Measurements from ENCODE around the gene TLN2.

DNA sequence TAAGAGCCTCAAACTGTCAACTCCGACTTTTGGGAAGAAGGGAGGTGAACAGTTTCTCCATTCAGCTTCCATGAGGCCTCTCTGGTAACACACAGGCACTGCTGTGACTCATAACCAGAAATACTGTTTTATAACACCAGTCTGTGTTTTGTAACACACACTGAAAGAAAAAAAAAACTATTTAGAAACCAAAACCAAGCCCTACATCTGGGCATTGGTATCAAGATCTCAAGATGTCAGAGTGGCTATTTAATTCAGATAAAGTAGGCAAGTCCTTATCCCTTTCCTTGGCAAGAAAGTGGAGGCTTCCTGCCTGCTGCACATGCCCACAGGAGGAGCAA, 181.6 kb upstream of the ICE2 start:
- RRBS: no CpG with 5 or more reads among the region's 1 CpG

DNA sequence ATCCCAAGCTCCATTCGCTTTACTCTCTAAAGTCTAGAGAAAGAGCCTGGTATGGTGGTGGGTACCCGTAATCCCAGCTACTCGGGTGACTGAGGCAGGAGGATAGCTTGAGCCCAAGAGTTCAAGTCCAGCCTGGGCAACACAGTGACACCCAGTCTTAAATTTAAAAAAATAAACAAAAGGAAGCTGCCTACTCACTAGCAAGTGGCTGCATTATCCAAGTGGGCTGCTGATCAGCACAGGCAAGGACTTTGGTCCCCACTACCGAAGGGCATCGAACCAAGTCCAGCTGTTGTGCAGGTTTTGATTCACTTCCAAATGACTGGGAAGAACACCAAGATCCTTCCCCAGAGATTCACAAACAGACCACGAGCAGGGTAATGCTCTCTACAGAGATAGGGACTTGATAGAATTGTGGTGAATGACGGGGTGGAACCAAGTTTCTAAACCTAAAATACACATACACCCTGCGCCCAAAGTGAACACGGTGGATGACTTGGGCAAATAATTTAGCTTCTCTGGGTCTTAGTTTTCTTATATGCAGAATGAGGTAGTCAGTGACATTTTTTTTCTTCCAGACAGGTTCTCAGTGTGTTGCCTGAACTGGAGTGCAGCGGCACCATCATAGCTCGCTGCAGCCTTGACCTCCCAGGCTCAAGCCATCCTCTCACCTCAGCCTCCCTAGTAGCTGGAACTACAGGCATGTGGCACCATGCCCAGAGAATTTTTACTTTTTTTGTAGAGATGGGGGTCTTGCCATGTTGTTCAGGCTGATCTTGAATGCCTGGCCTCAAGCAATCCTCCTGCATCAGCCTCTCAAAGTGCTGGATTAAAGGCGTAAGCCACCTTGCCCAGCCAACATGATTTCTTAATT, 203.7 kb upstream of the ICE2 start:
- RRBS: no CpG with 5 or more reads among the region's 12 CpGs

DNA sequence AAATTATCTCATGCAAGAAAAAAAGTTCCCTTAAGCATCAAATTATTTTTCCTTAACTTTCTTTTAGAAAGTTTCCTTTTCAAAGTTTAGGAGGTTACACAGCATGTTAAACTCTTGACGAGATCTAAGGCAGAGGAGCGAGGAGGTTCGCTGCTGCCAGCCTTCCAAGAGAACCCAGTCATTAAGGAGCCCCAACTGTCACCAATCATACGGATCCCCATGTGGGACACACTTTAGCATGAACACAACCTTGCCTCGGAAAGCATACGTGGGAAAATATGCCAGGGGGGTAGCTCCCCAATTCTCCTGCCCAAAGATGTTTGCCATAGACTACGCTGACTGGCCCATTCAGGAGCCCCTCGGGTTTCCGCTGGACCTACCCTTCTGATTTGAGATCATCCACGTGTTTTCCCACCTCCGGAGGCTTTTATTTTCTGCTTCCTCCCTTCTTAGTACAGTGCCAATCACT, 284.5 kb upstream of the ICE2 start:
- RRBS: no CpG with 5 or more reads among the region's 11 CpGs

DNA sequence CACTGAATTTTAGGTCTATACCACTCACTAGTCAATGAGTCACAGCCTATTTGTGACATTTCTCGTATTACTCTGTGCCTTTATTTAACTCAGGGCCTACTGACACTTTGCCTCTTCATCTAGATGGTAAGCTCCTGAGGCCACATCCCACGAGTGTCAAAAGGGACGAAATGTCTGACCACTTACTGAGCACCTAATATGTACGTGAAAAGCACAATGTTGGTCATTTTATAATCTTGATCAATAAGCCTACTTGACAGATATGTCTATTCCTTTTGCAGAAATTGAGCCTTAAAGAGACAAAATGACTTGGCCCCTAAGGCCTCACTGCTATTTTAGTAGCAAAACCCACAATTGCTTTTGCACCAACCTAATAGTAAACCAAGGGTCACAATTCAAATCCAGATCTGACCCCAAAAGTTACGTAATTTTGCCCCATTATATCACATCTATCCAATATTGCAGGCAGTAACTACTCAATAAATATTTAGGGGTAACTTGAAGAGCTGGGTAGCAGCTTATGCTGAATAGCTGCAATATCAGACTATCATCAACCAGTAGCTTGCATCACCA, 33.3 kb downstream of the RORA start:
- RRBS: no CpG with 5 or more reads among the region's 5 CpGs

GRCh38 chr15:61226394-61226895, 2.7 kb downstream of the RORA start:
- RRBS: no CpG with 5 or more reads among the region's 3 CpGs

- RRBS: no CpG with 5 or more reads among the region's 1 CpG
Measured at GRCh38 chr15:61519298-61519595, 290.1 kb upstream of the RORA start.

- RRBS: no CpG with 5 or more reads among the region's 4 CpGs
Measured at GRCh38 chr15:61558085-61558555, 329.0 kb upstream of the RORA start.

GRCh38 chr15:62075831-62076398, 9.1 kb downstream of the C2CD4A start:
- RRBS: no CpG with 5 or more reads among the region's 4 CpGs

GRCh38 chr15:62087286-62088263, 20.8 kb downstream of the C2CD4A start:
- RRBS: no CpG with 5 or more reads among the region's 5 CpGs

DNA sequence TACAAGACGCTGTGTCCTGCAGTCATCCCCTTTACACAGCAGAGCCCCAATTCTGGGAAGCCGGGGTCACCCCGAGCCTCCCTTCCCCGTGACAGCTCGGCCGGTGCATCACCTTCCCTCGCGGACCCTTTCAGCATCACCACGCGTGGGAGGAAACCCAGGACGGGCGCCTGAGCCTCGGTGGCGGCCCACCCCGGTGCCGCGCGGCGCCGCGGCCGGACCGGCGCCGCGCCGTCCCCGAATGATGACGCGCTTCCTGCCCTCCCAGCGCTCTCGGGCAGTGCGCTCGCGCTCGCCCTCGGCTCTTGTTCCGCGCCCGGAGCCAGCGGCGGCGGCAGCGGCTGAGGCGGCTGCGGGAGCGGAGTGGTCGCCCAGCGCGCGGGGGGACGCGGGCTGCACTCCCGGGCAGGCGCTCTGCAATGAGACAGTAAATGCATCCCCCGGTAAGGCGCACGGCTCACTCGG, at the start of gene TLN2:
Gene TLN2 (plus strand): TSS at position 308 of the 465 bp plus-strand sequence.
- RRBS: 1% methylated on average over 37 of the region's 59 CpGs

GRCh38 chr15:62464890-62465605, 74.7 kb downstream of the TLN2 start:
- RRBS: no CpG with 5 or more reads among the region's 16 CpGs

- RRBS: no CpG with 5 or more reads among the region's 1 CpG
Measured at GRCh38 chr15:62651840-62652202, 261.5 kb downstream of the TLN2 start.

DNA sequence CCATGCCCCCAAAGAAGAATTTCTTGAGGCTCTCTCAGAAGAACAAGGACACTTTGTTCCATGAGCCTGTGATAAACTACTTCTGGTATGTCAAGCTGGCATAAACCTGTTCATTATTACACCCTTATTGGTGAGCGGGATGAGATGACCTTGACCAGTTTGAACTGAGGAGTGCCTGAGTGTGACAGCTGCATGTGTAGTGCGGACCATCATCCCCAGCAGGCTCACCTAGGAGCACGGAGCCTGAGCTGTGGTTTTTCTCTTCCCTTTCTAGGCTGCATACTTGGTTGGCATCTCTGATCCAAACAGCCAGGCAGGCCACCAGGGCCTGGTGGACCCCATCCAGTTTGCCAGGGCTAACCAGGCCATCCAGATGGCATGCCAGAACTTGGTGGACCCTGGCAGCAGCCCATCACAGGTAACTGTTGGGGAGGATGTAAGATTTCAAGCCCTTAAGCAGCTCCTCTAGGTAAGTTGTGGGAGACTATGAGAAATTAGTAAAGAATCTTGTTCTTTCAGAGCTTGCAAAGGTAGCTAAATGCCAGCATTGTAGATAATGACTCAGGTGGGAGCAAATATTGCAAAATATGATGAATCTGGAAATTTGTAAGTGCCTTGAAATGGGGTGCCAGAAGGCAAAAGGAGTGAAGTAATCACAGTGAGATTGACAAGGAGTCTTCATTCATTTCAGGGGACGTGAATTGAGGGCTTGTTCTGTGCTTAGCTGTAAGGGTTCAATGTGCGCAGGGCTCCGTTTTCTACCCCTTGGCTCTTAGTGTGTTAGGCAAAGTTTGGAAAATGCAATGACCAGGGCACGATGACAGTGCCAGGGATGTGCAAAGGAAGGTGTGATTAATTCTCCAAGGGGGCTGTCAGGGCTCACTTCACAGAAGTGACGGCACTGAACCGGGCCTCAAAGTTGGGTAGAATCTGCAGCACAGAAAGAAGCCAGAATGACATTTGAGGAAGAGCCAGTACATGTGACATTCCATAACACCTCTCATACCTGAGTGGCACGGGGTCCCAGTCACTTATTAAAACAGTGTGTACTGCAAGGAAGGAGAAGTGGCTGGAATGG, 288.7 kb upstream of the TPM1 start:
- RRBS: no CpG with 5 or more reads among the region's 10 CpGs

- RRBS: no CpG with 5 or more reads among the region's 19 CpGs
Measured at GRCh38 chr15:62874845-62875718, 167.5 kb upstream of the TPM1 start.

DNA sequence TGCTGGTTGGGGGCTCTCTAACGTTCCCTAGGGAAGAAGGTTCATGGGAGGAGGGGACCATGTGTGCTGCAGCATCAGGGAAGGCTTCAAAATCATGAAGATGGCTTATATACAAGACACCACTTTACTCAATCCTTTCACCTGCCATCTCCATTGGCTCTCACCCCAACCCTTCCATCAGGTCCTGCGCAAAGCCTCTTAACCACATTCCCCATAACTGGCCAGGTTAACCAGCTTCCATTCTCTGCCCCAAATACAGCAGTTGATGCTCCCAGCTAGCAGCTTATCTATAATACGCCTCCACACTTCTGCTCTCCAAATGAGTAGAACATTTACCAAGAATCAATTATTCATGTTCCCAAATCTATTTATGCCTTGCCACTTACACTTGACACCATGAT, 103.8 kb upstream of the TPM1 start:
- RRBS: no CpG with 5 or more reads among the region's 3 CpGs

DNA sequence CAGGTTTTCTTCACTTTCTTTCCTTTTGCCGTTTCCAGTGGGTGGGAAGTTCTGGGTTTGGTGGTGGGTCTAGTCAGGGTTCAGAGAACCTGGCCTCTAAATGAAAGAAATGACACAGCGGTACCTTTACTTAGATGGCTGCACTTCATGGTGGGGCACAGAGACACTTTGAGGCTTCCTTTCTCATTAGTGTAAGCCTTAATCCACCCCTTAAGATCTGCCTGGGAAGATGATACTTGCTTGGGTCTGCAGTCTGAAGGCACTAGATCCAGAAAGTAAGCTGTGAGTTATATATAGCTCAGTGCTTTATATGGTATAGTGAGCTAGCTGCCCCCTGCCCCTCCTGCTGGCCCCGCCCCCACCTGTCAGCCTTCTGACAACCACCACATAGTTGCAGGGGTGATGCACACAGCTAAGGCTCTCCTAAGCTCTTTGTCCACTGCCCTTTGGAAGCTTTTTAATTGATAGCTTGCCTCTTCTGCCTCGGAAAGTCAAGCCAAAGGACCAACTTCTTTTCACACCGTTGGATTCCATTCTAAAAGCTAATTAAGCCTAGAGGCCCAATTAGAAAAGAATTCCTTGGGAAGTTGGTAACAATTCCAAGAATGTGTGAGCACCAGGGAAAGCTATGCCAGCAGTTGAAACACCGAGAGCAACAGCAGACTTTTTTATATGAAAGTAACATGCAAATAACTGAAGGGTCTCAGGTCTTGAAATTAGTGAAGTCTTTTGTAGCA, 2.1 kb downstream of the TPM1 start:
- RRBS: no CpG with 5 or more reads among the region's 6 CpGs

DNA sequence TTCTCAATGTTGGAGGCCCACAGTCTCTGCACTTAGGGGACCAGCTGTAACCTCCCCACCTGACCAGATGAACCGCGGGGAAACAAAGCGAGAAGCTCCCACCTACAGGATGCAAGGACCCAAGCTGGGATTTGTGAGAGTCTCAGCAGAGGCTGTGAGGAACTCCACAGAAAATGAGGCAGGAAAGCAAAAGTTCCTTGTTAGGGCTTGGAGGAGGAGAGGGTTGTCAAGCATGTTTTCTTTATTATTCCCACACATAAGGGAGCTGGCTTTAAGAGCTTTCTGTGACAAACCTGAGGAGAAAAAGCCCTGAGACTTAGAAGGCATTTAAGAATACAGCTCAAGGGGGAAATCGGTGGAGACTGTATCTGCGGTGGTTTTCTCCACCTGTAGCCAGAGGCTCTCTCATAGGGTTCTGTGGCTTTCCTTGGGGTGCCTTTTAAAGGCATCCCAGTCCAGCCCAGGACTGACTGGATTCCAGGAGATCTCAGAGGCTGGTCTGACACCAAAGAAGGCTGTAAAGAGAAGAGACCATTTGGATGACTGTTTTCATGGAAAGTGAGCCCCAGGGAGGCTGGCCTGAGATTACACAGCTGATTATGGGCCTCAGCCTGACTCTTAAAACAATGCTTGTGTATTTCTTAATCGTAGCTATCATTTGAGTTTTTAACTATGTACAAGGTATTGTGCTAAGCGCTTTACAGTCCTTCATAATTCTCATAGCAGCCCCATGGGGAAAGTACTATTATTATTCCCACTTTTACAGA, 4.7 kb downstream of the TPM1 start:
- RRBS: no CpG with 5 or more reads among the region's 7 CpGs

DNA sequence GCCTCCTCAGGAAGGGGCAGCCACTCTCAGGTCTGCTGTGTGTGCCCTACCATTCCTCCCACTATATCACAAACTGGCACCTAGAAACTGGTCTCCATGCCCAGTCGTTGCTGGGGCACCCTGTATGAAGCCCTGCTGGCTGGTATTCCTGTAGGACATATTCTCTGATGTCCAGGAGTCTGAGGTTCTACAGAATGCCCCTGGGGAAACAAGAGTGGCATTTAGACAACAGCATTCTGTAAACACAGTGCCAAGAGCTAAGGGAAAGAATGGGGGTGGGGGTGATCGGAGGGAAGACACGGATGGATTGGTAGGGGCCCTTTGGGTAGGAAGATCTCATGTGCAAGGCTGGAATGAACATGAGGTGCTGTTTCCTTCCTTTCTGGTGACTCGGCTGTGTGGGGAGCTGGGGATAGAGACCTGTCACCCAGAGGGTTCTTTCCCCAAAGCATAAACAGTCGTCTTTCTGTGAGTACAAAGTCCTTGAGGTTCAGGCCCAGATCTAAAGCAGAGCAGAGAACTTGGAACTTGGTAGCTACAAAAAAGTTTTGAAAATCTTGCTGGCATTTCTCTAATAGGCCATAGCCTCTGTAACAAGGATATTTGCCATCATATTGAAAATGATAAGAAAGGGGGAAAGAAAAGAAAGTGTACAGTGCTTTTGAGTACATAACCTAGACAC, 11.7 kb downstream of the TPM1 start:
- RRBS: no CpG with 5 or more reads among the region's 5 CpGs

DNA sequence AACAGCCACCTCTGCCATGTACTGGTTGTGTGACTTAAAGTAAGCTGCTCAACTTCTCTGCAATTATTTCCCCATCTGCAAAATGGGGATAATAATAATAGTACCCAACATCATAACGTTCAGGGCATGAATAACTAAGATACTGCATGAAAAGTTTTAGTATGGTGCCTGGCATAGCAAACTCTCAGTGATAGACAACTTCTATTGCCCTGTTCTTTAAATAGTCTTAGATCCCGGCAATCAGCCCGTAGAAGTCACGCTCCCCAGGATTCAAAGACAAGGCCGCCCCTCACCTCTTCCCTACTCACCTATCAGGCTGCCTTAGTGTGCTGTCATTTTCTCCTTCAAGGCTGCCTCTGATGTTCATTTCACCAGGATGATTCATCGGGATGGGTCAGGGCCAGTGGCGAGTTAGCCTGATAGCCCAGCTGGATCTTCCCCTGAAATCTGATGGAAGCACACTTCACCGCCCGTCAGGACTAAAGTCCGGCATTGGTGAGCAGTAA, 37.3 kb downstream of the TPM1 start:
- RRBS: no CpG with 5 or more reads among the region's 10 CpGs

Data from NB4 (cell line).